Ureter (tissue), 1 donor: ENCODE measurements around a stretch of chr22.

DNA sequence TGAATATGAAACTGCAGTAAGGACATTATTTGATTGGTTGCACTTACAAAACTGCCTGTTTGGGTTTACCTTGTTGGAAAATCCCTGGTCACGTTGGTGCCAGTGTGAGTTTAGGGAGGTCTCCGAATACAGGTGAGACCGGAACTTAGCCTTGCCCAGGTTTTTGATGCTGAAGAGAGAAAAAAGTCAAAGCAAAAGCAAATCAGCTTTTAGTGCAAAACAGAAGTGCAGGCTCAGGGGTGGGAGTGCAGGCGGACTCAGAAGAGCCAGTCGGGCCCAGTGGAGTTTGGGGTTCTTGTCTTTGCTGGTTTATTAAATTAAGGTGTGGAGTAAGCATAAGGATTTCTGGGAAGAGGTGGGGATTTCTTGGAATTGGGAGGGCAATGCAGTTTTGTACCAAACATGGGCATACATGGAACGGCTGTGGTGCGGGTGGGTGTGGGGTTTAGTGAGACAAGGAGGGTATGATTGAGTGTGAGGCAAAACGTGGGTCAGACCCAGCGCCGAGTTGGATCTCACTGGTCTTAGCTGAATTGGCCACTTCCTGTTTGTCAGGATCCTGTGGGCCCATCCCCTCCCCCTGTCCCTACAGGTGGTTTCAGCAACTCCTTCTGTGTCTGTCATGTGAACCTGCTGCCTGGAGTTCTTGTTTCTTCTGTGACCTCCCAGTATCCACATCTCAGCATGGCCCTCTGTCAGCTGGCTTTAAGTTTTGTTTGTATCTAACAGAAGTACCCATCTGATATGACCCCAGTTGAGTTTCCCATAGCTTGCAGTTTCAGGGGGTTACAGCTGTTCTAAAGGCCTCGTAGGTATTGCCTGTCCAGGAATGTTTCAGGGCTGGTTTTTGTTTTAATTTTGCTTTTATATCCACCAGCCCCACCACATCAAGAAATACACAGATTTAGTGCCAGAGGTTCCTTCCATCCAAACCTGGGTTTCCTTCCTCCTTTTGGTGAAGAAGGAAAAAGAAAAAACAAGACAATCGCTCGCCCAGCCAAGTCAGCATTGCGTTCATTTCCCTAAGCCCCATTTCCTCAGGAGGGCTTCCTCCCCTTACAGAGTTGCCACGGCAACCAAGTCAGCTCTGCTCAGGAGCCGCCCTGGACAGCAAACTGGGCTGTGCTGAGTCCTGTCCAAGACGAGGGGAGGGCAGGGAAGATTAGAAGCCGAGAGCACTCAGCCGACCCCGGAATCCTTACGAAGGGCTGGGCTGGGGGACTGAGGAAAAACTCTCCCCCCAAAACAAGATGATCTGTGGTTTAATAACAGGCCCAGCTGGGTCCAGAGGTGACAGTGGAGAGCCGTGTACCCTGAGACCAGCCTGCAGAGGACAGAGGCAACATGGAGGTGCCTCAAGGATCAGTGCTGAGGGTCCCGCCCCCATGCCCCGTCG lies 6.0 kb downstream of the APOL1 start:
- PRO-cap: no peak

- PRO-cap: no peak
Observed at GRCh38 chr22:36295203-36295453, 42.2 kb downstream of the APOL1 start.

- PRO-cap: no peak
Observed at GRCh38 chr22:36321888-36322710, 65.7 kb downstream of the MYH9 start.

GRCh38 chr22:36322745-36323207 lies 65.0 kb downstream of the MYH9 start:
- PRO-cap: no peak

- PRO-cap: no peak
Observed at GRCh38 chr22:36330005-36330323, 57.8 kb downstream of the MYH9 start.

- PRO-cap: no peak
Observed at GRCh38 chr22:36356624-36357777, 30.8 kb downstream of the MYH9 start.

GRCh38 chr22:36368945-36370175 lies 18.4 kb downstream of the MYH9 start:
- PRO-cap: no peak

DNA sequence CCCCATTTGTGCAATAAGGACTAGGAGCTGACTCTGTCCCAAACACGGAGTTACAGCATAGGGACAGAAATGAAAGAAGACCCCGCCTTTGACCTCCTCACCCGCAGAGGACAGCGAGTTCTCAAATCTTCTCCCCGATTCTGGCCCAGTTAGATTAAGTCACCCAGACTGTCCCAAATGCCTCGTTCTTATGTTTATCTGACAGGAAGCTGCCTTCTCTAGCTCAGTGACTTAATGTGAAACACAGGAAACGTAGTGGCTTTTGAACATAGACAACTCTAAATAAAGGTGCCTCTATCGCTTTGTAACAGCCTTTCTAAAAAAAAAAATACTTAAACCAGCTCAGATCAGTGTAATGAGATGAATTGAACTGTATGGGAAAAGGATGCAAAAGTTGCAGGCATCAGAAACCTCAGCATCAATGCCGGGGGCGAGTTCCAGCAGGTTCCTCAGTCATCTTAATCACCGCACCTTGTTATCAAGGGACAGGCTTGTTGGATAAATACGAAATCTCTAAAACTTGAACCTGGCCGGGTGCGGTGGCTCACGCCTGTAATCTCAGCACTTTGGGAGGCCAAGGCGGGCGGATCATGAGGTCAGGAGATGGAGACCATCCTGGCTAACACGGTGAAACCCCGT lies 10.5 kb downstream of the MYH9 start:
- PRO-cap: no peak

GRCh38 chr22:36433154-36434064 lies 45.6 kb upstream of the MYH9 start:
- PRO-cap: no peak

DNA sequence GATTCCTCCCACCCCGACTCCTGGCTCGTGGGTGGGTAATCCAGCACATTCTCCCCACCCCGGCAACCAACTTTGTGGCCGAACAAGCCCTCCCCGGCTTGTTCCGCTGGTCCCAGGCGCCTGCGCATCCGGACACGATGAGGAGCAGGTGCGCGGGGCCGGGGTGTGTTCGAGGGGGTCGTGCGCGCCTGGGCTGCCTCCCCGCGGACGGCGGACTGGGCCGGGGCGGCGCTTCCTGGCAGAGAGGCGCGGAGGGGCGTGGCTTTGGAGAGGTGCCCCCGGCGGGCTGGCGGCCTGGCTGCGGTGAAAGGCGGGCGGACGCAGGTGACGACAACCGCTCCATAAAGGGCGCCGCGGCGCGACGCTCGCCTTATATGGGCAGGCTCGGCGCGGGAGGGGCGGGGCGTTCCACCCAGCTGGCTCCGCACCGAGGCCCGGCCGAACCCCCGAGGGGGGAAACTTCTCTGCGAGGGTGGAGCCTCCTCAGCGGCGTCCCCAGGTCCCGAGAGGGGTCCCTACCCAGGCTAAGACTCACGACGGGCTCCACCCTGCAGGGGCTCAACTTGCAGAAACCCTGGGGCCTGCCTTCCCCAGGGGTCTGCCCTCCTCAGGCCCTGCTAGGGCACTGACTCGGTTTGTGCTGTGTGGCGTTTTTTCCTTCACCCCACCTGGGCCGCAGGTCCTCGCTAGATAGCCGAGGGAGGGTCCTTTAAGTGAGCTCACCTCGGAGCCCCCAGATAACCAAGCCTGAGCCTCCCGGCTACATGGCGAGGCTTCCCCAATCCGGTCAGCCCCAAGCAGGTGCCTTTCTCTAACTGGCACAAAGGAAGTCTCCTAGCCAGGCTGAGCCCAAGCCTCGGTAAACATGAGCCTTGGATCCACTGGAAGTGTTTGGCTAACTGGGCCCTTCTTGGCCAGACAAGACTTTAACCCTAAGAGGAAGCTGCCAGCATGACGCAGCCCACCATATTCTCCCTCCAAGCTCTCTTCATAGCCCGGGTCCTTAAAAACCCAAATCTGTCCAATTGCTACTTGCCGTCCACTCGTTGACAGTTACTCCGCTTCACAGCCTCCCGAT lies 26.2 kb downstream of the TXN2 start:
- PRO-cap: bidirectional peak, plus-strand start at position 486 of the sequence, minus-strand start at position 217 of the sequence

DNA sequence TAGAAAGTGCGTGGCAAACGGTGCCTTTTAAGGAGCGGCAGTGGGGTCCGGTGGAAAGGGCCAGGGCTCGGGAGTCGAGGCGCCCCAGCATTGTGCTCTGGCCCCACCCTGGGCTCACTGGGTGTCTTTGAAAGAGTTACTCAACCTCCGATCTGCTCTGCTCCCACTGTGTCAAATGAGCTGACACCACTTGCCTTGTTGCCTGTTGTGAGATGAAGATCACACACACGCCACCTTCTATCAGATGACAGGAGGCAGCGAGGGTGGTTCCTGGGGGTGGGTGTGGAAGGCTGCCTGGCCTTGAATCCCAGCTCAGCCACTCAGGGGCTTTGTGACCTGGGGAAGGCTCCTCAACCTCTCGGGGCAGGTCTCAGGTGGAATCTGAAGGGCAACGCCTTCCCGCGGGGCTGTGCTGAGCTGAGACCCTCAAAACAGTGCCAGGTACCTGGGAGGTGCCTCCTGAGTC lies 15.7 kb downstream of the TXN2 start:
- PRO-cap: no peak

DNA sequence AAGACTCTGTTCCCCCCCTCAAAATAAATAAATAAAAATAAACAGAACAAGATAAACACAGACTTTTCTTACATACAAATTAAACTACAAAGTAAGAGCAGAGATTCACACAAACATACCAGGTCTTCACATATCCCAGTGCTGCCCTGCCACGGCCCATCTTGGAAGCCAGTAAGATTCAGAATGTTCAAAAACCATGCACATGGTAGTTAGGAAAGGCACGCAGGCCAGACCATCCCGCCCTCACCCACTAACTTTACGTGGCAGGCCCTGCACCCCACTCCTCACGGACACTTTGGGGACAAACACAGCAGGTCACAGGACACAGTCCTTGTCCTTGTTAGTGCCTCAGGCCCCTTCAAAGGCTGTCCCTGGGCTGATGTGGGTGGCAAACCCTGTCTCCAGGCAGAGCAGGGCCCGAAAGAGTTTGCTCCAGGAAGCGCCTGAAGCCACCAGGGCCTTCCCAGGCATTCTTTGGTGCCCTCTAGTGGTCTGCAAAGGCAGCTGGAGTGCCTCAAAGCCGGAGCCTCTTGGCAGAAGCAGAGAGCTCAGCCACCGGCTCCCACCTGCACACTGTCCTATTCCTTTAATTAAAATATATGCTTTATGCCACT lies 11.4 kb downstream of the TXN2 start:
- PRO-cap: no peak

DNA sequence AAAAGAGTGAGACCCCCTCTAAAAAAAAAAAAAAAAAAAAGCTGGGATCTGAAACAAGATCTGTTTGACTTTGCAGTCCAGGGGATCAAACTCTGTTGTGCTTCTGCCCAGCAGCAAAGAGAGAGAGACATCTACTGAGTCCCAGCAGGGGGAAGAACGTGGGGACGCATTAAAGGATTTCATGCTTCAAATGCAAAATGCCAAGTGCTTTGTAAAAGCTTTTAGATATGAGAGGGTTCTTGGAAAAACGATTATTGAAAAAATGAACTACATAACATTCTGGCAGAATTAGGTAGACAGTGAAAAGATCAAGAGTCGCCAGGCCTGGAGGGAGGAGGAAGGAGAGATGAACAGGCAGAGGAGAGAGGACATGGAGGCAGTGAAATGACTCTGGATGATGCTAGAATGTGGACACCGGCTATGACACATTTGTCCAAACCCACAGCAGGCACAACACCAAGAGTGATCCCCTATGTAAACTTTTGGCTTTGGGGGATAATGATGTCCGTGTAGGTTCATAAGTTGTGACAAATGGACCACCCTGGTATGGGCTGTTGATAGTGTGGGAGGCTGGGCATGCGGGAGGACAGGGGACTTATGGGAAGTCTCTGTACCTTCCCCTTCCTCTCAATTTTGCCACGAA lies 9.4 kb downstream of the TXN2 start:
- PRO-cap: no peak

DNA sequence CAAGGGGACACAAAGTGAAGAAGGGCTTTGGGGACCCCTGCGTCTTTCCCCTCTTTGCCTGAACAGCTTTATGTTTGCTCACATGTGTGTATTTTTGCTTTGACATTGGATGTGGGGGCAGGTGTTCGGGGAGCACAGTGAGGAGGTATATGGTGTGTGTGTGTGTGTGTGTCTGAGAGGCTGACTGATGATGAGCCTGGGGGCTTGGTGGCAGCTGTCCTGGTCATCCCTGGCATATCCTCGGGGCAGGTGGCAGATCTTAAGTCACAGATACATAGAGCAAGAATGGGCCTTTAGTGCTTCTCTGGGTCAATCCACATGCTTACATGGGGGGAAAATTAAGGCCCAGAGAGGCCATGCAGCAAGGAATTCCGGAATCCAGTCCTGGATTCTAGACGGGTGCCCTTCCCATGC lies 33.1 kb upstream of the EIF3D start:
- PRO-cap: no peak

DNA sequence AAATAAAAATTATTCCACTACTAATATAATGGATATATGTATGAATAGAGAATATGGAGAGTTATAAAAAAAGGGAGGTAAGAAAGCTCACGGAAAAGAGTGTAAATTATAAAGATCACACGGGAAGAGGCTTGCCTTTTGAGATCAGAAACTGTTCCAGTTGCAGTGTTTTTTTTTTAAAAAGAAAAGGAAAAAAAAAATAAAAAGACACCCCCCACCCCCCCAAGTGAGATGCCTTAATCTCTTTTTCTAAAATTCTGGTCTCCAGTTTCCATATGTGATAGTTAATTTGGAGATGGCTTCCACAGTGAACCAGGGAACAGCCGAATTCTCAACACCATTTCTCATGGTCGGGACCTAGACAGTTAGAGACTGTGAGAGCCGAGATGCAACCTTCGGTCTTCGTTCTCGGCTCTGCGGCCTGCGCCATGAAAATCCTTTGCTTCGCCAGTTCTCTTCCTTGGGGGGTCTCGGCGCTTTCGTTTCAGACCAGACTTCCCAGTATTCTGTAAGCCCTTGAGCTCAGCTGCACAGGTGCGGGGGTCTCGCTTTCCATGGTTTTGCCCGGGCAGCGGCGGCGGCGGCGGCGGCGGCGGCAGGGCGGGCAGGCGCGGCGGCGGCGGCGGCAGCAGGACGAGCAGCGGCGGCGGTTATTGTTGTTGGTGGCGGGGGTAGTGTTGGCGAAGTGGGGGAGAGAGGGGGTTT lies 732 bp downstream of the CACNG2 start:
- PRO-cap: no peak

- PRO-cap: no peak
Observed at GRCh38 chr22:36921221-36921741, 7.9 kb downstream of the CSF2RB start.

DNA sequence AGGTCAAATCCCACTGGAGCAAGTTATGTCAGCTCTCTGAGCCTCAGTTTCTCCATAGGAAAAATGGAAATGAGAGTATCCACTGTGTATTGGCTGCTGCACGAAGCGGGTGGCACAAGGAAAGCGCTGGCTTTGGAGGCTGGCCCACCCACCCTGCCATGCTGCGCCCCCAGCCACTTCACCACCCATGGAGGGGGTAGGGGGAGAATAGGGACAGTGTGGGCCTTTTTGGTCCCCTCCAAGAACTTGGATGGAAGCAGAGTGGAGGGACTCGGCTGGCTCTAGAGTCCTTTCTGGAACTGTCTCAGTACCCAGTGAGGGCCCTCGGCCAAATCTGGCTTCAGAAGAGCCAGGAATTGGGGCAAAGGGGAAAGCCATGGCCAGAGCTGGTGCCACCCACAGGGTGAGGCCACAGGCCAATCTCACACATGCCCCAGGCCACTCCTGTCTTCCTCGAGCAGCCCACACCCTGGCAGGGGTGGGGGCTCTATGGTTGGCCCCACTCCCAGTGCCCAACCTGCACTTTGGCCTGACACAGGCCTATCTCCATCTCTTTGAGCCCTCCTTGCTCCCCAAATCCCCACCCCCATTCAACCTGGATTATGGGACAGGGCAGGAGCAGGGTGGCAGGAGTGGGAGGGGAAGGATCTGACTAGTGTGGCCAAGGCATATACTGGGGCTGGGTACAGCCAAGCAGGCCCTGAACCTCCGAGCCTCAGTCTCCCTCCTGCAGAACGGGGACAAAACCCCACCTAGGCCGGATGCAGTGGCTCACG lies 4.5 kb upstream of the TEX33 start:
- PRO-cap: no peak

DNA sequence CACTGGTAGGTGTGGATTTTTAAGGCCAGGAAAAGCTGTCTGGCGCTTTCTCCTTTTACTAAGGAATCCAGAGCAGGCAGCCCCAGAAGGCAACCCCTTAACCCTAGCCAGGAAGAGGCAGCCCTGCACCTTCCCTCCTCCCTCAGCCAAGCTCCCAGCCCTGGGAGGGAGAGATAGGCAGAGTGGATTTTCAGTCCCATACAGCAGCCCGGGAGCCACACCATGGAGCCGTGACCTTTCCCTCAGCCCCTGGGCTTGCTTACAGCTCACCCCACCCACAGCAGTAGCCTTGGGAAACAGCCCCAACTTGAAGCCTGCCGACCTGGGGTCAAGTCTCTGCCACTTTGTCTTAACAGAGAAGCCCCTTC lies 4.5 kb downstream of the TST start:
- PRO-cap: no peak

DNA sequence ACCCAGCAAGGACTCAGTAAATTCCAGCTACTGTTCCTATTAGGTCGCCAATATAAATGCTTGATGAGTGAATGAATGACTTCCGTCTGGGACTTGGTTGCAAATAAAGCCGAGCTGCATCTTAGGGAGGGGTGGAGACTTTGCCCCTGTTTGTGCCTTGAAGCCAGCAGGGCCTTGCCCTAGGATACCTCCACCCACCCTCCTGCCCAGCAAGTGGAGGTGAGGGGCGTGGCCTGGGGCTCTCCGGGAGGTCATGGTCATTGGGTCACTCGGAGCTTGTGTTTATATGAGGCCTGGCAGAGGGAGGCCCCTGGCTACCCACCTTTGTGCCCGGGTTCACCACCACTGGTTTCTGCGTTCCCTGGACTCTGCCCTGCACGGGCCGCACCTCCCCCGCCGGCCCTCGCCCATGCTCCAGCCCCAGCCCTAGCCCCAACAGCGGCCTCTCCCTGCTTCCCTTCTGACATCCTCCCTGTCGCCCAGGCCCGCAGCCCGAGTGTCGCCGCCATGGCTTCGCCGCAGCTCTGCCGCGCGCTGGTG lies 4.2 kb downstream of the MPST start:
- PRO-cap: no peak

DNA sequence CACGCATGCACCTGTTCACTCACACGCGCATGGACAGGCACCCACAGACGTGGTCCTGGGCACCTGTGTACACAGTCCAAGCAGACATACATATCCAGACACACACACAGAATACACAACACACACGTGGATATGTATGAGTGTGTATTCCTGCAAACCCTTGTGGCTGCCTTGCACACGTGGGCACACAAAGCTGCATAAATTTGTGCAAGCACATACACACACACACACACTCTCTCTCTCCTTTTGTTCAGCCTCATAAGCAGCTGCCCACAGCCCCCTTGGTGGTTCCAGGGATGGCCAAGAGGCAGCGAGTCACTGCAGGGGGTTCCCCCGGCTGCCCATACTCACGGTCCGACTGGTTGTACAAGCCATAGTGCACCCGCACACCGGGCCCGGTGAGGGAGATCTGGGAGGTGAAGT lies 23.3 kb downstream of the KCTD17 start:
- PRO-cap: no peak